ENCODE data around the gene NBL1.

DNA sequence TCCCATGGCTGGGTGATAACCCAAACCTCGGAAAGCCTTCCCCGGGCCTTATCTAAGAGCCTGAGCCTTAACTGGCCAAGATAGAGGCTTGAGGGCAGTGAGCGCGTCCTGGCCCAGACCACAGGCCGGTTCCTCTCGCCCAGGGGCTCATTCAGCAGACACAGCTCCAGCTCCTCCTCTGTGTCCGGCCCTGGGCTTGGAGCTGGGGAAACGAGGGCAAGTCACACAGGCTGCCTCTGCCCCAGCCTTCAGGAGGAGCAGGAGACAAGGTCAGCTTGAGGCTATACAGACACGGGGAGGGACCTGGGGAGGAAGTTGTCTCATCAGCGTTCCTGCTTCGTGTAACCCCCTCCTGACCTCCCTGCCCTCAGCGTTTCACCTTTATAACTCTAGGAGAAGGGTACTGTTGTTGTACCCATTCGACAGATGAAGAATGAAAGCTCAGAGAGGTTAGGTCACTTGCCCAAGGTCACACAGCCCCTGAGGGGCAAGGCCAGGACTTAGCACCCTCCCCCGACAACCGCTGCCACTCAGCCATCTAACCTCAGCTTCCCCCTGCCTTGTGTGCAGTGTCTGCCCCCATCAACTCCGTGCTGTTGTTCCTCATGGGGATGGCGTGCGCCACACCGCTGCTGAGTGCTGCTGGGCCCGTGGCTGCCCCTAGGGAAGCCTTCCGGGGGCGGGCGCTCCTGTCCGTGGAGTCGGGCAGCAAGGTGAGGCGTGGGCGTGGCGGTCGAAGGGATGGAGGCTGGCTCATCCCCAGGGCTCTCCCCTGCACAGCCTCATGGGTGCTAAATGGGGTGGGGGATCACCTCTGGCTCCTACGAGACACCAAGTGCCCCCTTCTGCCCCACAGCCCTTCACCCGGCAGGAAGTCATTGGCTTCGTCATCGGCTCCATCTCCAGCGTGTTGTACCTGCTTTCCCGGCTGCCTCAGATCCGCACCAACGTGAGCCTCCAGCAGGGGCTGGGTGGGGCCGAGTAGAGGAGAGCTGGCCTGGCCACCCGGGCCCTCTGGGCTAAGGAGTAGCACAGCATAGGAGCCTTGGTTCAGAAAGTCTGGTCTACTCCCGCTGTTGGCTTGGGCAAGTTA is 13.9 kb downstream of the SLC66A1 start:
- PRO-cap: no peak
- RAMPAGE, long total RNA, 2 experiments: no peak in any of the 2 experiments

GRCh38 chr1:19341955-19342735 is 30.0 kb downstream of the SLC66A1 start:
- PRO-cap: no peak
- RAMPAGE, long total RNA, 2 experiments: no peak in any of the 2 experiments

DNA sequence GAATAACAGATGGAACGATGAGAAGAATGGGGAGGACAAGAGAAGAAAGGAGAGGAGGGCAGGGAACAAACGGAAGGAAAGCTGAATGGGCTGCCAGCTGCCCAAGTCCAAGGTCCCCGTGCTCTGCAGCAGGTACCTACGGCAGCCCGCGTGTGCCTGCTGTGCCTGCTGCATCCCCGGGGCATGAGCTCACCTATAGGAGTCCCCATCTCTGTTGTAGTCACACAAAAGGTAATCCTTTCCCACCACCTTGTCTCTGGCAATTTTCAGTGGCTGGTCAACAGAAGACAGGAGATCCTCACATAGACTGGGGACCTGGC is 73.1 kb downstream of the SLC66A1 start:
- PRO-cap: no peak
- RAMPAGE, long total RNA, 2 experiments: no peak in any of the 2 experiments

DNA sequence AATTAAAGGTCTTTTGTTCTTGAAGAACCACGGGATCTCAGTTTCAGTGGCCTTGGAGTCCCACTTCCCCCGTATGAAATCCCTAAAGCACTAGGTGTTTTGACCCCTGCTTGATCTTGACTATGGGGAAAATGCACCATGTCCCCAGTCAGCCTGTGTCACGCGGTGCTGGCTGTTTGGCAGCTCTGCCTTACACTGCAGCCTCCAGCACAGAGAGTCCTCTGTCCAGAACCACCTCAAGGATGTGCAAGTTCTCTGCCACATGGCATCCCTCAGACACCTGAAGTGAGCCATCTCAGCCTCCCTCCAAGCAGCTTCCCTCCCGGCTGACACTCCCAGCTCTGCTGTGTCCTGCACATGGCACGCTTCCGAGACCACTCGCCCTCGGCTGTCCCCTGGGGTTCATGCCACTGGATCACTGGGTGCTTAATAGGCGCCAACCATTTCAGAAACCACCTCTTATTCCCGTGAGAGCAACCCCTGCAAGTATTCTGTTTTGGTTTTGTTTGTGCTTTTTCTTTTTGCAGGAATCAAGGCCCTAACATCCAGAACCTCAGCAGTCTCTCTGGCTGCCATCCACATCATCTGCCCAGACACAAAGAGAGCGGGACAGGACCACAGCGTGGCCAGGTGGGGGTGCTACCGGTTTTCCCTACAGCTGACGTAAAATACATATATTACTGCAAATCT is 45.8 kb downstream of the CAPZB start:
- PRO-cap: no peak
- RAMPAGE, long total RNA, 2 experiments: no peak in any of the 2 experiments

DNA sequence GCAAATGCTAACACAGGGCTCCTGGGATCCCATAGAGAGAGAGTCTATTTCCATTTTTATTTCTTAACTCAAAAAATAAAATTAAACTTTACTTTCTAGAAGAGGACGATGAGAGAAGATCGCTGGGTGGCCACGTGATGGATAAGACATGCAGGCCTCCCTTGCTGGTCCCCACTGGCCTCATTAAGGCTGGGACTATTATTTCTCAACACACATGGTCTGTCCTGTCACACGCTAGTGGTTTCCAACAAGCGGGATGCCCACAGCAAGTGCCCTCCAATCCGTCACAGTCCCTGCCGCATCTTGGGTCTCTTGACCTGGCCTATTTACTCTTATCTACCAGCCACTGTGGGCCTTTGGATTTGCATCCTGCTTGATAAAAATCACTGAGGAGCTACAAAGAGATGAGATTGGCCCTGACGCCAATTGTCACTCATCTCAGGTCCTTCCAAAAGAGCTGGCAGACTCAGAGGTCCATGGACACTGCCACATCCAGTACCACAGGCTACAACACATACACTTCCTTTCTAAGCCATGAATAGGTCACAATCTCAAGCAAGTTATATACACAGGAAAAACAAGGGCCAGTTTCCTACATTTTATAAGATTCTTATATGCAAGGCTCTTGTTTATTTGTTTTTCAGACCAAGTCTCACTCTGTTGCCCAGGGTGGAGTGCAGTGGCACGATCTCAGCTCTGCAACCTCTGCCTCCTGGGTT is 29.9 kb downstream of the CAPZB start:
- PRO-cap: no peak
- RAMPAGE, long total RNA, 2 experiments: no peak in any of the 2 experiments

- PRO-cap: no peak
- RAMPAGE, long total RNA, 2 experiments: no peak in any of the 2 experiments
Measured at GRCh38 chr1:19458730-19459244, 26.6 kb downstream of the CAPZB start.

DNA sequence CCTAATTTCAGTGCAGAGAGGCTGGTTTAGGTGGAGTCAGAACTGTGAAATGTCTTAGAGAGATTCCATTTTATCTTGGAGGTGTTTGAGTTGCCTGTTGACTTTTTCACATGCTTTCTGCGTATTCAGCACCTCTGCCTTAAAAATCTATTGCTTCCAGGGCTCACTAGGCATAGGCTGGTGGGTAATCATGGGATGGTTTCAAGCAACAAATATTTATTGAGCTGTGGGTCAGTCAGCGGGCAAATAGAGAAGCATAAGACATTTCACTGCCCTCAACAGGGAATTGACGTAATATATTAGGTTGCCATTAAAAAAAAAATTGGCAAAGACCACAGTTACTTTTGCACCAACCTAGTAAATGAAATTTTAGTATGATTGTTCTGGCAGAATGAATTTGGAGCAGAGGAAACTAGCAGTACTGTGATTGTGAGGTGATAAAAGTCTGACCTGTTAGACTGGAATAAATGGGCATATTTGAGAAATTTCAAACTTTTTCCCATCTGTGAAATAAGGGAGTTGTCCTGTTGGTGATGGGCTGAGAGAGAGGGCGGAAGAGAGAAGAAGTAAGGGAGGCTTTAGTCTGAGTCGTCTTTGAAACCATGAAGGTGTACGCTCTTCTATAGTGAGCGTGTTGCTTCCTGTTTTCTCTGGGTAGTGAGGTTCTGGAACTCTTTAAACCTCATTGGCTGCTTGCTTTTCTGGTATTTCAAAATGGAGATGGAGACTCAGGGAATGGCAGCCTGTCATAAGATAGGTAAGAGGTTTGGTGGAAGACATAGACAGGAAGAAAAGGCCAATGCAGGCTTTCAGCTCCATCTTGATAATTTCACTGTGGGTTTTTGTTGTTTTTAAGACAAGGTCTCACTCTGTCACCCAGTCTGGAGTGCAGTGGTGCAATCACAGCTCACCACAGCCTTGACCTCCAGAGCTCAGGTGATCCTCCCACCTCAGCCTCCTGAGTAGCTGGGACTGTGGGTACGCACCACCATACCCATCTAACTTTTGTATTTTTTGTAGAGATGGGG is 3.3 kb downstream of the MICOS10 start:
- PRO-cap: no peak
- RAMPAGE, long total RNA, 2 experiments: no peak in any of the 2 experiments

GRCh38 chr1:19640742-19641319 is 3.3 kb upstream of the NBL1 start:
- PRO-cap: no peak
- RAMPAGE, long total RNA, 2 experiments: no peak in any of the 2 experiments

- PRO-cap: no peak
- RAMPAGE, long total RNA, 2 experiments: no peak in any of the 2 experiments
Measured at GRCh38 chr1:19643926-19644057, 319 bp upstream of the NBL1 start.

- PRO-cap: bidirectional peak, plus-strand start at chr1:19644313, minus-strand start at chr1:19644172
- RAMPAGE, long total RNA, 2 experiments: no peak in any of the 2 experiments
Measured at GRCh38 chr1:19644058-19644590, at the start of gene NBL1. Gene NBL1 (plus strand): TSS chr1:19644311.

GRCh38 chr1:19687997-19688821 is 23.5 kb downstream of the HTR6 start:
- PRO-cap: no peak
- RAMPAGE, long total RNA, 2 experiments: no peak in any of the 2 experiments

DNA sequence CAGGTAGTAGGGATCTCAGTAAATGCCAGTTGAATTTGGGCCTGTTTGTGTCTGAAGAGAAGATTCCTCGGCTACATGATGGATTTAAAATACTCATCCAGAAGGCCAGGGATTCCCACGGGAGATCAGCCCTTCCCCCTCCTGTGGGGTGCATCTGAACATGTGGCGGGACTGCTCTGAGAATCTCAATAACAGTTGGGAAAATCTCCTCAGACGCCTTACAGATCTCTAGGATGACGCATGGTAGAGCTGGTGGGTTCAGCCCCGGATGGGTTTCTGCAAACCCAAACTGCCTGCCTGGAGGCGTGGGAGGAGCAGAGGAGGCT is 62.1 kb downstream of the HTR6 start:
- PRO-cap: no peak
- RAMPAGE, long total RNA, 2 experiments: no peak in any of the 2 experiments

DNA sequence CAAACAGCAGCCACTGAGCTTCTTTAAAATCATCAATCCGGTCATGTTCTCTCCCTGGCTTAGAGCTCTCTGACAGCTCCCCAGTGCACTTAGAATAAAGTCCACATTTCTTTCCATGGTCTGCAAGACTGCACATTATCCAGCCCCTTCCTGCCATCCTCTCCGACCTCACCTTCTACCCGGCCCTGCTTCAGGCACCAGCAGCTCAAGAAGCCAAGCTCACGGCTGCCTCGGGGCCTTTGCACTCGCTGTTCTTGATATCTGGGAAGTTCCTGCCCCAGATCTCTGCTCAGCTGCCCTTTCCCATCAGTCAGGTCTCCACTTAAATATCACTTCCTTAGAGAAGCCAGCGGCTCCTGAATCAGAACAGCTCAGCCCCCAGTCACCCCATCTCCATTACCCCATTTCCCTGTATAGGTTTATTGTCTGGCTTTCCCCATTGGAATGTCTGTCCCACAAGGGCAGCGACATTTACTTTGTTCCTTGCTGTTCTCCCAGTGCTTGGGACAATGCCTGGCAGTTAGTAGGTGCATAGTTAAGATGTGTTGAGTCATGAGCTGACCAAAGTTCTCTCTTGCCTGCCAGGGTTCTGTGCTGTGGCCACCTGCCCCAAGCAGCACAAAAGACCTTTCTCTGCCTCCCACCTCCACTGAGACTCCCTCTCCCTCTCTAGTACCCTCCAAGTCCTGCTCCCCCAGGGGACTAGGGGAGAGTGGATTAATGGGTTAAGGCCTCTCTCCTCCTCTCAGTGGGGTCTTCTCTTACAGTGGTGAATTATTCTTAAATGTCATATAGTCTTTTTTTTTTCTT is 40.1 kb downstream of the TMCO4 start:
- PRO-cap: no peak
- RAMPAGE, long total RNA, 2 experiments: no peak in any of the 2 experiments

DNA sequence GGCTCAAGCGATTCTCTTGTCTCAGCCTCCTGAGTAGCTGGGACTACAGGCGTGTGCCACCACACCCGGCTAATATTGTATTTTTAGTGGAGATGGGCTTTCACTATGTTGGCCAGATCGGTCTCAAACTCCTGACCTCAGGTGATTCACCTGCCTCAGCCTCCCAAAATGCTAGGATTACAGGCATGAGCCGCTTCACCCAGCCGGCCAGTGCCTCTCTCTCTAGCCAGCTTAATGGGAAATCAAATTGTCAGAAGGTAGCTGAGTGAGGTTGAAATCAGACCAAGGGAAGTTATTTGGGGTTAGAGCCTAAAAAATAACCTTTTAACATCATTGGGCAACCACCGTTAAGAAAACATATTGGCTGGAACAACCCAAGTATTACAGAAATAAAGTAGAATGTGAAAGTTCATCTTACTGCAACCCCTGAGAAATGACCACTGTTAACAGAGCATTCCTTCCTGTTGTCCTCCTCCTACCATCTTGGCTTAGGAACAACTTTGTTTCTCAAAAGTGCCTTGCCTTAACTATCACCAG is 3.1 kb upstream of the RNF186 start:
- PRO-cap: no peak
- RAMPAGE, long total RNA, 2 experiments: no peak in any of the 2 experiments

DNA sequence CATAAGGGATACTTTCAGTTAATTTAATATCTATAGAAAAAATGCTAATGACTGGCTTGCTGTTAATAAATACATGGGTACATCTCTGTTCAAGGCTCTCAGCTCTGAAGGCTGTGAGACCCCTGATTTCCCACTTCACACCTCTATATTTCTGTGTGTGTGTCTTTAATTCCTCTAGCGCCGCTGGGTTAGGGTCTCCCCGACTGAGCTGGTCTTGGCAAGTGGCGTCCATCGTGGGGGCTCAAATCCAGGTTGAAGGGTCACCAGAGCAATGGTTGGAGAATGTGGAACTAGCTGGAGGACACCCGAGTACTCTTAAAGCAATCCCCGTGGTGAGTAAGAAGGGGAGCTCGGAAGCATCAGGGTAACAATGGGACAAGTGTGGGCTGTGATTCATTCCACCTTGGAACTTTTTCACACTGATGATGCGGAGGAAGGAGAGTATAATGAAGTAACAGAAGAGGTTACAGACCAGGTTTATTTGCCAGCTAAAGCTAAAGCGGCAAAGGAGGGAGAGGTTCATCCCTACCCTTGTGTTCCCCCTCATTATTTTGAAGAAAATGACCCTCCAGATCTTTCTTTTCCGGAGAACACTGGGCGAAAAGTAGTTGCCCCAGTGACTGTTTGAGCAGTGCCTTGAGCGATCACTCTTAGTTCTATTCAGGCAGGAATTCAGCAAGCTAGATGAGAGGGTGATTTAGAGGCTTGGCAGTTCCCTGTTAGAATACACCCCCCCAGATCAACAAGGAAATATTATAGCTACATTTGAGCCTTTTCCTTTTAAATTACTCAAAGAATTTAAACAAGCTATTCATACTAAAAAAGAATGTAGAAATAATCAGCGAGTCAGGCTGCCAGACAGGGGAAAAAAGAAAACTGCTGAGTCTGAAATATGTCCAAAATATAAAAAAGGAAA is 18.5 kb upstream of the PLA2G2A start:
- PRO-cap: unidirectional peak, plus-strand start at position 422 of the sequence
- RAMPAGE, long total RNA, 2 experiments: no peak in any of the 2 experiments

GRCh38 chr1:20080977-20081393 is 11.0 kb downstream of the PLA2G5 start:
- PRO-cap: no peak
- RAMPAGE, long total RNA, 2 experiments: no peak in any of the 2 experiments

GRCh38 chr1:20124109-20124403 is 4.7 kb upstream of the PLA2G2D start:
- PRO-cap: no peak
- RAMPAGE, long total RNA, 2 experiments: no peak in any of the 2 experiments

DNA sequence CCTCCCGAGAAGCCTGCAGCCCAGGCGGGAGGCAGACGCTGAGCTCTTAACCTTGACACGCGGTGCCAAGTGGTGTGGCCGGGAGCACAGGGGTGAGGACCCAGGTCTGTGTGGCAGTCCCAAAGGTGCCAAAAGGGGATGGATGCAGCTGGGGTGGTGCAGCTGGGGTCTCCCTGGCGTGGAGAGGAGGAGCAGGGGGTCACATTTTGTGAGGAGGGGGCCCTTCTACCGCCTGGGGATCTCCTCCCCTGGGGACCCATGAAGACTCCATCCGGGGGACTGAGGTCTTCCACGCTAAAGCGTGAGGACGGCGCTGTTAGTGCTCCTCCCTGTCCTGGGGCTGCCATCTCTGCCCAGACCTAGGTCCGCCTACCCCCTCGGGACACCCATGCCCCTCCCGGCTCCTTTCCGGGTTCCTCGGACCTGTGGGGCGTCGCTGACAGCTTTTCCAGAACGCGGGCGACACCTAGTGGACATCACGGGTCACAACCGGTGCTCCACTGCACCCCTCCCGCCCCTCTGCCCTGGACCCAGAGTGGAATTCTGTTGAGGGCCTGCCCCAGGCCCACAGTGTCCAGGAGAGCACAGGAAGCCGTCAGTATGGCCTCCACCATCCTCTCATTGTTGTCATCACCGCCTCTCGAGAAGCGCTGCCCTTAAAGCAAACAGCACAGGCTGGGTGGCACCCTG is 13.1 kb downstream of the PLA2G2F start:
- PRO-cap: bidirectional peak, plus-strand start at position 570 of the sequence, minus-strand start at position 351 of the sequence
- RAMPAGE, long total RNA, 2 experiments: no peak in any of the 2 experiments

DNA sequence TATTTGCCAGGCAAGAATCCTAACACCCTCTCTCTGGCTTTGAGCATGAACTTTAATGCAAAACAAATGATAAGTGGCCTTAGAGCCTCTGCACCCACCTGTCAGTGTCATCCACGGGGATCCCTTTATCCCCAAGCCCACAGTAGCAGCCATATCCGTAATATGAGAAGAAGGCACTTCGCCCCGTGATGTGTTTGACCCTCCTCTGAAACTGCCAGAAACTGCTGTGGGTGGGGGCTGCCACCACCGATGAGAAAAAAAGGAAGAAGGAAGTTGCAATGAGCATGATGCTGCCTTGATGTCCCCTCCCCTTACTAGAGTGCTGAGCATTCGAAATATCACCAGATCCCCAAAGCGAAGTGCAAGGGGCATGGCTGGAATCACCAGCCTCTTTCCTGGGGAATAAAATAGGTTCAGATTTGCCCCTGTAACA is 11.0 kb upstream of the UBXN10 start:
- PRO-cap: no peak
- RAMPAGE, long total RNA, 2 experiments: no peak in any of the 2 experiments

- PRO-cap: no peak
- RAMPAGE, long total RNA, 2 experiments: no peak in any of the 2 experiments
Measured at GRCh38 chr1:20184533-20184931, 1.4 kb upstream of the UBXN10 start.

Data from right atrium auricular region (tissue), 2 donors.